ENCODE data around the genes TRUB1, PNLIP, EMX2 and PRLHR.

DNA sequence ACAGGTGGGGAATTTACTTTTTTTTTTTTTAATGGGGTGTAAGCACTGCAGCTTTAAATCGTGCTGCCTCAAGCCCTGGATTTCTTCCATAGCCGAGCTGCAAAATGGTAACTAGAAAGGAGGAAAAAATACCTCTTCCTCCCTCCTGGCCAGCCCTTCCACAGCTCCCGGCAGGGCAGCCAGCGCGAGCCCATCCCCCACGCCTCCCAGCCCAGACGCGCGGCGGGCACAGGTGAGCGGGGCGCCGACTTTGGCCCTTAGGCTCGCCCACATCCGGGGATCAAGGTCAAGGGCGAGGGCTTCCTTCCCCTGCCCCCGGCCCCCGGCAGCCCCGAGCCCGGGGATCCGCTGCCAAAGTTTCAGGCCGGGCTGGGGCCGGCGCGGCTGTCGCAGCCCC is 54.0 kb upstream of the FHIP2A start:
- PRO-cap, 2 experiments = no peak in any of the 2 experiments

DNA sequence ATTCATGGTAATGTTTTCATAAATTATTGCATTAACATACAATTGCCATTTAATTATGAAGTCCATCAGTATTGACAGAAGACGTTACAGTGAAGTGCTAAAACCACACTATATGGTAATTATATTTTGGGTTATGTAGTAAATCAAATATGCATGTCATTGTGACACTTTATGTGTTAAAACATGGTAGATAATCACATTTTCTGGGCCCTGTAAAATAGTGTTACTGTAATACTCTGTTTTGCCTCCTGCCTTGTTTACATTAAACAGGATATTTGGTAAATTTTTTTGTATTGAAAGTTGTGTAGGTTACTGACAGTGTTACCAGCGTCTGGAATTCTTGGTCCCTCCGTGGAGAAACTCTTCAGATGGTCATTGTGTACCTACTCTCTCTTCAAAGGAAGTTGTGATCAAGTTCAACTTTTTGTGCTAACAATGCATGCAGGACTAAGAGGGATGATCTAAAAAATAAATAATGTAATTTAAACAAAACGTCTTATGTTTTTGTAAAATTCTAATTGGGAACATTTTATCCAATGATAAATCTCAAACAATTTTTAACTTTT is 42.7 kb downstream of the FHIP2A start:
- PRO-cap, 2 experiments = no peak in any of the 2 experiments

GRCh38 chr10:114937852-114939118 is at the start of gene TRUB1:
Gene TRUB1, plus strand, starts transcription at chr10:114938195.
- PRO-cap, 2 experiments = peak in 2 of 2 experiments; most common plus-strand start chr10:114938230 (in 2)

- PRO-cap, 2 experiments = no peak in any of the 2 experiments
These were observed 275.1 kb downstream of the ATRNL1 start for GRCh38 chr10:115368120-115368788.

GRCh38 chr10:116271837-116272488 is 1.0 kb downstream of the GFRA1 start:
- PRO-cap, 2 experiments = no peak in any of the 2 experiments

- PRO-cap, 2 experiments = no peak in any of the 2 experiments
These were observed at the start of gene PNLIP for GRCh38 chr10:116545696-116546087. Gene PNLIP, plus strand, starts transcription at chr10:116545931.

- PRO-cap, 2 experiments = no peak in any of the 2 experiments
These were observed 325 bp downstream of the PNLIP start for GRCh38 chr10:116546088-116546423.

DNA sequence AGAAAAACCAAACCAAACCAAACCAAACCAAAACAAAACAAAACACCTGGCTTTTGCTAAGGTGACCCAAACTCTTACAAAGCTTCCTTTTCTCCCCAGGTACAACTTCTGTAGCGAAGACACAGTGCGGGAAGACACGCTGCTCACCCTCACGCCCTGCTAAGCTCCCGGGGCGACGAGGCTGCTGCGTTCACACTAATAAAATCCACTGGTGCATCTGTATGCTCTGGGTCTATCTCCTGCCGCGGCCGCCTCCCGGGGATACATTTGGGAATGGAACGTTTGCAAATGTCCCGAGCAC is 18.1 kb downstream of the PNLIPRP1 start:
- PRO-cap, 2 experiments = no peak in any of the 2 experiments

GRCh38 chr10:116771082-116771792 is 28.9 kb upstream of the HSPA12A start:
- PRO-cap, 2 experiments = no peak in any of the 2 experiments

- PRO-cap, 2 experiments = no peak in any of the 2 experiments
These were observed 13.2 kb upstream of the ENO4 start for GRCh38 chr10:116836081-116836597.

- PRO-cap, 2 experiments = no peak in any of the 2 experiments
These were observed 11.0 kb upstream of the ENO4 start for GRCh38 chr10:116838223-116838770.

DNA sequence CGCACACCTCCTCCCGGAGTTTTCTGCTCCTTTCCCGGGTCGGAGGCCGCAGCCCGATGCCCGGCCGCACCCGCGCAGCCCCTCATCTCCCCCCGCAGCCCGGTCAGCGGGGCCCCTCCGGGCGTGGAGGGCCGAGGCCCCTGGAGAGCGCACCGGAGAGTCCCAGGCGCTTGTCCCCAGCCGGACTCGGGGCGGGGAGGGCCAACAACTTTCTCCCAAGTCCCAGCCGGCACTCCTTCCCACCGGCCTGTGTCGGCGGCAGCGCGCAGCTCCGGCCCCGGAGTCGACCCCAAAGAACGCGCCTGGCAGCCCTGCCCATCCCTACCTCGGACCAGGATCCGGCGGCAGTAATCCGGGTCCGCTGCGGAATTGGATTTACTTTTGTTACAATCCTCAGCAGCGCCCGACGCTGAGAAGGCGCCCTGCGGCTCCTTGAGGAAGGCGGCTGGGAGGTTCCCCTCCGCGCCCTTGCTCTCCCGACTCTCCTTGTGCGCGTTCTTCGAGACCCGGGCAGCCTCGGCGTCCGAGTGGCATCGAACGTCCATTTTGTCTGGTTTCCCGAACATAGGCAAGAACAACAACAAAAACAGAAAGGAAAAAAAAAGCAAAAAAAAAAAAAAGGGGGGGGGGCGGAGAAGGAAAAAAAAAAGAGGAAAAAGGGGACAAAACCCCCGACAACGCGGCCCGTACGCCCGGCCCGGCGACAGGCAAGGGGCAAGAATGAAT is 416 bp downstream of the VAX1 start:
- PRO-cap, 2 experiments = no peak in any of the 2 experiments

DNA sequence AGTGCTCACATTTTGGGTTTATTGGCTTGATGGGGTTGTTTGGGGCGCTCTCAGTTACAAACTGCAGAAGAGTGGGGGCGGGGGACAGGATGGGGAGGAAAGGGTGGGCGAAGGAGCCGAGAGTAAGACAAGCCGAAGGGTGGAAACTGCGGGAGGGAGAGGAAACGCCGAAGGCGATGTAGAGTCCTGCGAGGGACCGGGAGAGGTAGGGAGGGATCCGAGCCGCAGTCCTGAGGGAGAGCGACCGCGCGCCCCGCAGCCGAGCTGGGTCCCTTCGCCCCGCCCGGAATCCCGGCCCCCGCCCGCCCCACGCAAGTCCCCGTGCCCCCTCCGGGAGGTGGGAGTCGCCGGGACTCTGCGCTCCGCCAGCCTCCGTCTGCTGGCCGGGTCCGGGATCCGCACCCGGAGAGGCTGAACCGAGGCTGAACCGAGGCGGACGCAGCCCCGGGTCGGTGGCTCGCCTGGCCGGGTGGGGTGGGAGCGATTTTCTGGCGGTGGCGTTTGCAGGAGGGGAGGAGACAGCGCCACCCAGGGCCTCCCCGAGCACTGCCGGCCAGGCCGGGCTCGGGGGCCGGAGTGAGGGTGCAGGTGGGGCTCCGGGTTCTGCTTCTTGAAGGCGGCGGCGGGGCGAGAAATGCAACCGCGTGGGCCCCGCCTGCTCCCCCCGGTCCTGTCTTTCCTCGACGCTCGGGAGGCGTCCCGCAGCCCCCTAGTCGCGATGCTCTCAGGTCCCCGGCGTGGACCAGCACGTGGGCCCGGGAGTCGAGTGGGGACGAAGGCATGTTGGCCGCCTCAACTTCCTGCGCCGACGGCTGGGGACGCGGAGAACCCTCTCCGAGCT is 24.9 kb upstream of the VAX1 start:
- PRO-cap, 2 experiments = no peak in any of the 2 experiments

GRCh38 chr10:117289954-117290391 is 49.1 kb downstream of the SLC18A2 start:
- PRO-cap, 2 experiments = no peak in any of the 2 experiments

GRCh38 chr10:117542014-117542965 is at the start of gene EMX2:
Gene EMX2, plus strand, starts transcription at chr10:117542746.
- PRO-cap, 2 experiments = no peak in any of the 2 experiments

DNA sequence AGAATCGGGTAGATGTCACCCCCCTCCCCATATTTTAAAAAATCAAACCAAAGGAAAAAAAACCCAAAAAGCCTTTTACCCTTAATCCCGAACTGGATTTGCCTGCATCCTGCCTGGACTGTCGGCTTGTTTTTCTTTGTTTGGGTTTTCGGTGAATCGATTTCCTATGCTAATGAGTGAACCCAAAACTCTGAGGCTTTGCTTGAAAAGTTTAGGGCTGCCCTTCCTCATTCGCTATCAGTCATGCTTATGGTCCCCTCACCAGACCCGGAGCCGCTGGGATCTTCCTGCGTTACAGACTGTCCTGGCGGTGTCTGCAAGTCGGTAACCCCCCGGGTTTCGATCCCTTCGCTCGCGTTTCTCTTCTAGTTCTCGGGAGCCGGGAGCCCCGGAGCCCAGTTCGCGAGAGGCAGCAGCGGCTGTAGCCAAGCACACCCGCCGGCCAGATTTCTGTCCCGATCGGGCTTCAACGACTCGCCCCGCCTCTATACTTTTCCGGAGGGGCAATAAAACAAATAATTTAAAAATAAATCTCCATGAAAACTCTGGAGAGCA is 2.2 kb downstream of the EMX2 start:
- PRO-cap, 2 experiments = no peak in any of the 2 experiments

- PRO-cap, 2 experiments = no peak in any of the 2 experiments
These were observed 24.6 kb downstream of the RAB11FIP2 start for GRCh38 chr10:118021808-118022935.

GRCh38 chr10:118298190-118298618 is 43.9 kb downstream of the FAM204A start:
- PRO-cap, 2 experiments = no peak in any of the 2 experiments

GRCh38 chr10:118595431-118596276 is at the start of gene PRLHR:
Gene PRLHR, minus strand, starts transcription at chr10:118595648.
- PRO-cap, 2 experiments = no peak in any of the 2 experiments

- PRO-cap, 2 experiments = no peak in any of the 2 experiments
These were observed 10.4 kb downstream of the CACUL1 start for GRCh38 chr10:118744281-118744793.